HT-29 (cell line): ENCODE data around the genes GPRC5C, CD300E and FDXR.

- RAMPAGE, long total RNA: no peak
Observed at GRCh38 chr17:73901697-73902546, 257.7 kb upstream of the SDK2 start.

DNA sequence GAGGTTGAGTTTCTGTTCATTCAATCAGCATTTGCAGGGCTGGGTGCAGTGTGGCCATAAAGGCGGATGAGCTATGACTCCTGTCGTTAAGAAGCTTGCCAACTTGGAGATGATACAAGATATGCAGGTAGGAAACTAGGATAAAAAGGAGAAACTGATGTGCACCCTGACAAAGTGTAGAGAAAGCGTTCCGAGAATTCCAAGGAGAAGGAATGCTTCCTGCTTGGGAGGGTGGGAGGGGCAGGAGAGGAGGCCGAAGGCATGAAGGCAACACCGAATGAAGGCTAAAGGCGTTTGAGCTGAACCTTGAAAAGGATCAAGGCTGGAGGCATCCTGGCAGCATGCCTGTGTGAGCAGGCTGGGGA, 199.1 kb upstream of the RPL38 start:
- RAMPAGE, long total RNA: no peak

GRCh38 chr17:74055383-74056048, 148.0 kb upstream of the RPL38 start:
- RAMPAGE, long total RNA: no peak

DNA sequence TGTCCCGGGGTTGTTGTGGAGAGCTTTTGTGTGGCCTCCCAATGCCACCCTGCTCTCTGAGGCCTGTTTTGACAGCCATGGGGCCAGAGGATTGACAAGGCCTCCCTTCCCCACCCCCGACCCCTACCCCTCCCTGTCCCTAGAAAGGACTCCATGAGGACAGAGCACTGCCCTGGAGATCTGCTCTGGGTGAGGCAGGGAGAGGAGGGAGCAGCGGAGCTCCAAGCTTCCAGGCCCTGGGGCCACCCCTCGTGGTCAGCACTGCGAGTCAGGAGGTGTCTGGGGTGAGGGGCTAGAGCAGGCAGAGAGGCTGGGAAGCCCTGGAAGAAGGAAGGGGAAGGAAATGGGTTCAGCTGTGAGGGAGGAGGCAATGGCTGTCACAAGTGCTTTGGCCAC, 28.3 kb upstream of the DNAI2 start:
- RAMPAGE, long total RNA: no peak

GRCh38 chr17:74369227-74369704, 2.0 kb downstream of the GPR142 start:
- RAMPAGE, long total RNA: no peak

GRCh38 chr17:74426395-74426814, 5.5 kb upstream of the GPRC5C start:
- RAMPAGE, long total RNA: no peak

DNA sequence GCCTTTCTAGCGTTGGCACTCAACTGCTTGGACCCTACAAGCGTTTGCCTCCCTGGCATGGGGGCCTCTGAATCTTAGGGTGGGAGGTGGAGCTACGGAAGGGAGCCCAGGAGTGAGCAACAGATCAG, 1.6 kb upstream of the GPRC5C start:
- RAMPAGE, long total RNA: no peak

DNA sequence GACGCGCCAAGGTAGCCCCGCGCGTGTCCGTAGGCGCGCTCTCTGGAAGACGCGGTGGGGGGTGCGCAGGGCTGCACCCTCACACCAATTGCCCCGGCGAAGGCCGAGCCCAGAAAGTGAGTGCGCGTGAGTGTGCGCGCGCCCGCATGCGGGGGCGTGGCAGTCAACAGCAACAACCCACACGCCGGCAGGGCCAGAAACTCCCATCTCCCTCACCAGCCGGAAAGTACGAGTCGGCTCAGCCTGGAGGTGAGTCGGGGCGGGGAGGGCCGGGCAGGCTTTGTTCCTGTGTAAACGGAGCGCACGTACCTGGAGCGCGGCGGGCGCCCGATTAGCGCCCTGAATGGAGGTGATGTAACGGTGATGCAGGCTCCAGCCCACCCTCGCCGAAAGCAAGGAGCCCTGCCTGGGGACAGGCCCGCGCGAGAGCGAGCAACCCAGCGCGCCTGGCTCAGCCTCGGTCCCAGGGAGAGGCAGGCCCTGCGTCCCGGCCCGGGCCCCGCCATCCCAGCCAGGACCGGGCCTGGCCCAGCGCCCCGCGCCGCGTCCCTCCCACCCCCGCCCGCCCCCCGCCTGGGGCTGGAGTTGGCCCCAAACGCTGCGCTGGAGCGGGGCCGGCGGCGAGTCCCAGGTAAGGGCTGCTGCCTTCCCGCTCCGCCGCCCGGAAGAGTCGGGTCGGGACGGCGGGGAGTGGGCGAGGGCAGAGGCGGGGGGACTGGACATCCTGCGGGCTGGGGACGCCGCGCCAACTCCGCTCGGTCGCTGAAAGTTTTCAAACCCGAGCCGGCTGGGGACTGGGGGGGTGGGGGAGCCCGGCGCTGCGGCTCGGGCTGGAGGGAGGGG, at the start of gene GPRC5C:
Gene GPRC5C, plus strand, starts transcription at position 196 of the 843 bp plus-strand sequence.
- RAMPAGE, long total RNA: no peak

- RAMPAGE, long total RNA: no peak
Observed at GRCh38 chr17:74432980-74434241, 1.5 kb downstream of the GPRC5C start.

DNA sequence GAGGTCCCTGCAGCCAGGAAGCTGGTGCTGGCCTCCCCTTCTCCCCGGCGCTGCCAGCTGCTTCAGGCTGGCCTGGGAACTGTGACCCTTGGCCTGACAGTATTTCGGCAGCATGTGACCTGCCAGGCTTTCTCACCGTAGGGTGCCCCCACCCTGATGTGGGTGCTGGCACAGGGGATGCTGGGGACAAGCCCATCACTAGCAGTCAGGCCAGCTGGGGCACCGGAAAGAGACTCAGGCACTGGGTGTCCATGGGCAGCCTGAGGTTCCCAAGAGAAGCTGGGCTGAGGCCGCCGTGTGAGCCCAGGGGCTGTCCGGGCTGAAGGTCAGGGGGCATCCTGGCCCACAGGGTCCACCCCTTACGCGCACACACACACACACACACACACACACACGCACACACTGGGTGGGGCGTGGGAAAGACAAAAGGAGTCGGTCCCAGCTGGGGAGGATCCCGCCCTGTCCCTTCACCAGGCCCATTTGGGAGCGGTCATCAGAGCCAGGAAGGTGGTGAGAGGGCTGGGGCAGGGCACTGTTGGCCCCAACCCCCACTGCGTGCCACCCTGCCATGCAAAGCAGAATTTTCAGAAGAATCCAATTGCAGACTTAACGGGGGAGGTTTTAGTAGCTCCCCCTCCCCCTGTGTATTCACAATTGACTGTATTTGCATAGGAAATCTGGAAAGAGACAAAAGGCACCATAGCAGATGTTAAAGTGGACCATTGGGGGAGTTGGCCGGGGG, 11.5 kb upstream of the CD300A start:
- RAMPAGE, long total RNA: no peak

- RAMPAGE, long total RNA: no peak
Observed at GRCh38 chr17:74468862-74469379, 2.5 kb downstream of the CD300A start.

- RAMPAGE, long total RNA: no peak
Observed at GRCh38 chr17:74520058-74520571, 11.2 kb downstream of the CD300LB start.

DNA sequence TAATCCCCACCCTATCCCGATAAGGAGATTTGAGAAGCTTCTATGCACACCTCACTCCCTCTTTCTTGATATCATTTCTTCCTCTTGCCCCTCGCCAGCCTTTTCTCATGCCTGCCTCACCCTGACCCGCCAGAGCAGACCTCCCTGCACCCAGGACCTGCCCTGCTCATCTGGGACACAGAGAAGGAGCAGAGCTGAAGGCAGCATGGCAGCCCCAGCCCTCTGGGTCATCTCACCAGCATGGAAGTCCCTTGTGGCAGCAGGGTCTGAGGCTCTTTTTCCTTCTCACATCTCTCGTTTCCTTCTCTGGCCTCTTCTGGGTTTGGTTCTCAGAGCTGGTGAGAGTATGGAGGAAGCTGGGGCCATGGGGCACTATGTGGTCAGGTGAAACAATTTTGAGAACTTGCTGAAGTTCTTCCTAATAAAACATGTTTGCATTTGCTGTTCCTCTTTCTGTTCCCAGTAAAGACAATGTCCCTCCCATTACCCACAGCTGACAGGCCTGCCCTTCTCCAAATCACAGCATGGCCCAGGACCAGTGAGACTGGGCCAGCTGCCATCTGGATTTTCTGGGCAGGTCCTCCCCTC, 21.3 kb upstream of the CD300C start:
- RAMPAGE, long total RNA: no peak

GRCh38 chr17:74623427-74624292, at the start of gene CD300E:
CD300E (minus strand) TSS chr17:74623738.
- RAMPAGE, long total RNA: no peak

GRCh38 chr17:74670941-74671711, 41.6 kb downstream of the CD300LF start:
- RAMPAGE, long total RNA: no peak

DNA sequence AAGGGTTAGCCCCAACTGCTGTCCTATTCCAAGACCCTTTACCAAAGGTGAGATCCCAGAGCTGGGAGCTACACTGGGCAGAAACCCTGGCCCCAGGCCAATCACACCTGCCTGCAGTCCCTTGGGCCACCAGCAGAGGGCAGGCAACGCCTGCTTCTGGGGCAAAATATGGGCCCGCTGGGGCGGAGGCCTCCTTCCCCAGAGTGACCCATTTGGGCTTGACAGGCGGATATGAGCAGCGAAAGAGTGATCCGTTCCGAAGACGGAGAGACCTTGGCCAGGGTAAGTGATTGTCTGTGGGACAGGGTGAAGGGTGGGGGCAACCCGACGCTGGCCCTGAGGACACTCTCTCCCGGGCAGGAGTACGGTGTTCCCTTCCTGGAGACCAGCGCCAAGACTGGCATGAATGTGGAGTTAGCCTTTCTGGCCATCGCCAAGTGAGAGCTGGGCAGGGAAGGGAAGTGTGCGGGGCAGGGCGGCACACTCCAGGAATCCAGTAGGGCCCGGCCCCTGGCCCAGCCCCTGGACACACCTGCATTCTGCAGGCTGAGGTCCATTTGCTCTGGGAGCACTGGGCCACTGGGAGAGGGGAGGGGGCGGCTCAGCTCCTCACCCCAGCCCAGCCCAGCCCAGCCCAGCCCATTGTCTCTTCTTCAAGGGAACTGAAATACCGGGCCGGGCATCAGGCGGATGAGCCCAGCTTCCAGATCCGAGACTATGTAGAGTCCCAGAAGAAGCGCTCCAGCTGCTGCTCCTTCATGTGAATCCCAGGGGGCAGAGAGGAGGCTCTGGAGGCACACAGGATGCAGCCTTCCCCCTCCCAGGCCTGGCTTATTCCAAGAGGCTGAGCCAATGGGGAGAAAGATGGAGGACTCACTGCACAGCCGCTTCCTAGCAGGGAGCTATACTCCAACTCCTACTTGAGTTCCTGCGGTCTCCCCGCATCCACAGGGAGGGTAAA, 3.5 kb upstream of the NHERF1 start:
- RAMPAGE, long total RNA: no peak

DNA sequence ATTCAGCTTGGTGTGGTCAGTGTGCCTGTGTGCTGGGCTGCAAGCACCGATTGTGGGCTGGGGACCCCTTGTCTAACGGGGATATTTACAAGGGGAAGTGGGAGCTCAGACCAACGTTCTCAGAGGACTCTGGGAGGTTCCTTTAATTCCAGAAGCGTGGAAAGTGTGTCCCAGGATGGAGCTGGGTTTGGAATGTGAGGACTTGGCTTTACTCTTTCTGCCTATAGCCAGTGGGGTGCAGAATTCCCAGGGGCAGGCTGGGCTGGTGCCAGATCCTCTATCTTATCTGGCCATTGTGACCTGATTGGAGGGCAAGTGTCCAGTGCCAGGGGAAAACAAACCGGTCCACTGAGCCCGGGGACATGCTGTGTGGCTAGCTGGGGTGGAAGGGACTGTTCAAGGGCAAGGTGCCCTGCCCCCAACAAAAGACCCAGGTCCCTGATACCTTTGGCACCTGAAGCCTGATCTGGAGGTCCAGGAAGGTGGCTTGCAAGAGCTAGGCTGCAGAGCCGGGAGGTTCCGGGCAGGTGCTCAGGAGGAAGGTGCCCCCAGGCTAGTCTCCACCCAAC, 6.5 kb downstream of the NAT9 start:
- RAMPAGE, long total RNA: no peak

DNA sequence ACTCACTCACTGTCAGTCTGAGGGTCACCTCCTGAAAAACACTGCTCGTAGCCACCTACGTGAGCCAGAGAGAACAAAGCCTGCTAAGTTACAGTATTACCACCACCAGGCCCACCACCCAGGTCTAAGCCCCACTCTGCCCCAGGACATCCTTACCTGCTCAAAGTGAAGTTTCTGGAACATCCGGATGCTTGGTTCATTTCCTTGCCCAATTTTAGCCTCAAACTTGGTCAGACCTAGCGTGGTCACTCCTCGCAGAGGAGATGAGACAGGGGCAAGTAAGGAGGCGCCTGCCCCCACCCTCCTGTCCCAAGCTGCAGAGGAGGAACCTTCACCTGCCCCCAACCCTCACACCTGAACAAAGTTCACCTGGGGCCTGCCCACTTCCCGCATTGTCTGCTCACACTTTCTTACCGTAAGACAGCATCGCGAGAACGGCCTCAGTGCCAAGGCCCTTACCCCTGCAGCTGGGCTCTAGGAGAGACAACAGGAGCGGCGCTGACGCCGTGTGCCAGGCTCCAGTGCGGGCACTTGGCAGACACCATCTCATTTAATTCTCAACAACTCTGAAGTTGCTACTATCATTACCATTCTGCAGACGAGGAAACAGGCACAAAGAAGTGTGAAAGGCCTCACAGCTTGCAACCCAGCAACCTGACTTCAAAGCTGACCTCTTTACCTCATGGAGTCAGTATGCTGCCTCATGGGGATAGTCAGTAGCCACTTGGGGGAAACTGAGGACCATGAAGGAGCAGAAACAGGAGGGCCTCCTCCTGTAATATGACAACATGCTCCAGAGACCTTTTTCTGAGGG, 4.1 kb downstream of the NAT9 start:
- RAMPAGE, long total RNA: no peak

DNA sequence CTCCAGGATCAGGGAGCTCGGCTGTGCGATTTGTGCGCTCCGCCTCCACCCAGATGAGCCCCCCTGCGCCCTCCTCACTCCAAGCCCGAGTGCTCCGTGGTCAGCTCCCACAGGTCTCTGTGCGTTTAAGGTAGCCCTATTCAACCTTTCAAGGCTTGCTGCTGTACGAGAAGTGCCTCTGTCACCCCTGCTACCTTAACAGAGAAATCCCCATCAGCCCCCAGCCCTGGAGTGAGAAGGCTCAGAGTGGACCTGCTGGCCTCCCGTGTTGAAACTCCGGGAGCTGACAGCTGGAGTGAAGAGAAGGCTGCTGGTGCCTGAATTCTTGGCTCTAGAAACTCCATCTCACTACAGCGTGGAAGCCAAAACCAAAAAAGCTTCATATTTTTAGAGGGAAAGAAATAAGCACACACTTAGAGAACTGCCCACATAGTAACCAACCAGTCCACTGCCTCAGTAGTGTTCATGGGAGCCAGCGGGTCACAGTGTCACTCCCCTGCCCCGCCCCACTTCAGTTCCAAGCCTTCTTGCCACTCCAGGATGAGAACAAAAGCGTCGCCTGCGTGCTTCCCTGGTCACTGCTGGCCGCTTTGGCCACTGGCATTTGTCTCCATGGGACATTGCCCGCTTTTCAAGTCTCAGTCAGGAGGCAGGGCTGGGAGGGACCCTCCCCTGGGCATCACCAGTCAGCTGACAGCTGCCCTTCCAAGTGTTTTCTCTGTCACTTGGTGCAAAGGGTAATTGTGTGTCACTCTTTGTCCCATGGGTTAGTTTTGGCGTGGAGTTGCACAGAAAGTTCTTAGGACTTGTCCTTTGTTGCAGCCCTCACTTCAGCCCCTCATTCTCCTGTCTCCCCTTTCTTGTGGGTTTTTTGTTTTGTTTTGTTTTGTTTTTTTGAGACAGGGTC, 36.6 kb downstream of the TMEM104 start:
- RAMPAGE, long total RNA: no peak

- RAMPAGE, long total RNA: no peak
Observed at GRCh38 chr17:74872814-74873851, at the start of gene FDXR. FDXR (minus strand) TSS chr17:74872994.